Left colon (tissue), 1 donor: ENCODE measurements around the genes CHST4, MARVELD3, ATXN1L and HP.

DNA sequence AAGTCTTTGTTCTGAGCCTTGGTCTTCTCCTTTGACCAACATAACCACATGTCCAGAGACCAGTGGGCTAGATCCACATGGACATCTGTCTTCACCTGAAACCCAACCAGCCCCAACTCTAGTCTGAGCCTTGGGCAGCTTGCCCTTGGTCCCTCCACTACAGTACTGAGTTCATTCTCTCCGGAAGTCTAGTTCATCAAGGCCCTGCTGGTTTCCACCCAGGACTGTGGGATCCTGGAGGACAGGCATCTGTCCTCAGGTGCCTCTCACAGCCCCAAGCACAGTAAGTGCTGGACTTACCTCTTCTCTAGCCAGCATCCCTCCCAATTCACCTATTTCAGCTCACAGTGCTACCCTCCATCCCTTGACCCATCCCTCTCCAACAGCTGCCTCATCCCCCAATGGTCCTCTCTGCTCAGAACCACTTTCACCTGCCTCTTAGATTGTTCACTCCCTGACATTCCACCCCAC lies 26.2 kb downstream of the TLE7 start:
- PRO-cap: no peak

DNA sequence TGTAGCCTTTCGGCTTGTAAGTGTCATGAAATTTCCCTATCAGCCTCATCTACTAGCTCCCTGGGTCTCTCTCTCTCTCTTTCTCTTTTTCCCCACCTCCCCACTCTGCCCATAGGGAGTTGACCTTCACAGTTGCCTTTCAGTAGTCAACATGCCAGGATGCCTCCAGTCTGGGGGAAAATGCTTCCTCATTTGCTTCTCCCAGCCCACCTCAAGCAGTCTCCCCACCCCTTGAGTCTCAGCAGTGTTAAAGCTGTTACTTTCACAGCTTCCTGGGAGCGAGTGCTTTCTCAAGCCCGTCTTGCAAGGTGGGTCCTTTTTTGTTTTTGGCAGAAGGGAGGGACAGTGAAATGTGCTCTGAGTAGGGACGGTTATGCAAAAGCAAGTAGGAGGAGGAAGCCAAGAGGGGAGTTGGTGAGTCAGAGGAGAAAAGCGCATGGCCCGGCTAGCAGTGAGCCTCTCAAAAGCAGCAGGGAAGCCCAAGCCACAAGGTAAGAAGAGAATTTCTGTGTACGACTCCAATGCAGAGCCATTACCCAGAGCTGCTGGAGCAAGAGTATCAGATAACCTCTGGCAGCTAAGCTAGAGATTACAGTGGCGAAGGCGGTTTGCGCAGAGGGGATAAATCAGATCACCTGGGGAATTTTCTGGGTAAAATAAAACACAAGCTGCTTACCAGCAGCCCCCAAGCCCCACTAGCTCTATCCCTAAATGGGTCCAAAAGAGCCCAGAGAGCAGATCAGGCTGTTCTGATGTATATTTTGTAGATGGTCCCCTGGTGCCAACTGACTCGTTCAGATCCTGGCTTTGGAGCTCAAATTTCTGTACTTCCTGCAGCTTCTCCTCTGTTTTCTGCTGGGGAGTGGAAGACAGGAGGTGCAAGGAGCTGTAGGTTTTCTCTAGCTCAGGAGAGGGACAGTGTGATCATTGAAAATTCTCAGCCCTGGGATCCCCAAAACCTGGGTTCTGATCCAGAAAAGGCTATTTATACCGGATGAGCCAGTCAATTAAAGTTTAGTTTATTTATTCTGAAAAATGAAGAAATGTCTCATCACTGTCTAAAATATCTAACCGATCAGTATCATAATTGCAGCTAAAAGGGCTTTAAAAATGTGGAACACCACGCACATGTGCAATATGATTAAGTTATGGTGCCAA lies at the start of gene CHST4:
TSS of gene CHST4 (plus strand) at position 422 of the 1,158 bp plus-strand sequence.
- PRO-cap: no peak

DNA sequence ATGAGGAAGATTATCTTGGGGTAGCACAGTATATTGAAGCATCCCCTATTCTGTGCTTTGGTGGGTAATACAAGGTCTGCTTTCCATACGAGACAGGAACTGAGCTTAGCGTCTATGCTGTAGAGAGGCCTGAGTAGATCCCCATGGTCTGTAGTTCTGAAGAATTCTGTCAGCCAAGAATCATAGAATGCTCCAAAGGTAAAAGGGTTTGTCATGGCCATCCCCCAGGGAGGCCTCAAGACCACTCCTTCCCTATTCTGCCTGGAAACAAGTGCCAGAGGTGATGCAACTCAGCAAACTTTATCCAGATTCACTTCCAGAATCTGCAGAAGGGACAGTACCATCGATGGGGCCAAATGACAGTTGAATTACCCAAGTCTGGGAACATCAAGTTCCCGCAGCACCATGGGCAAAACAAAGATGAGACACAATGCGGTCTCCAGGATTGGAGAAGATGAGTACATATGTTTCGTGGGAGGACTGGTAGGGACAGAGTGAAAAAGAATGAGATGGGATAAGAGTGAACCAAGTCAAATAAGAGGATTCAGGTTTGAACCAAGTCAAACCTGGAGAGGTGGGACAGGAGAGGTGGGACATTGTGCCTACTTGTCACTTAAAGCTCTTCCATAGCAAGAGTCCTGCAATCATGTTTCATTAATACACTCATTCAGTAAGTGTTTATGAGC lies 13.7 kb upstream of the TAT start:
- PRO-cap: no peak

DNA sequence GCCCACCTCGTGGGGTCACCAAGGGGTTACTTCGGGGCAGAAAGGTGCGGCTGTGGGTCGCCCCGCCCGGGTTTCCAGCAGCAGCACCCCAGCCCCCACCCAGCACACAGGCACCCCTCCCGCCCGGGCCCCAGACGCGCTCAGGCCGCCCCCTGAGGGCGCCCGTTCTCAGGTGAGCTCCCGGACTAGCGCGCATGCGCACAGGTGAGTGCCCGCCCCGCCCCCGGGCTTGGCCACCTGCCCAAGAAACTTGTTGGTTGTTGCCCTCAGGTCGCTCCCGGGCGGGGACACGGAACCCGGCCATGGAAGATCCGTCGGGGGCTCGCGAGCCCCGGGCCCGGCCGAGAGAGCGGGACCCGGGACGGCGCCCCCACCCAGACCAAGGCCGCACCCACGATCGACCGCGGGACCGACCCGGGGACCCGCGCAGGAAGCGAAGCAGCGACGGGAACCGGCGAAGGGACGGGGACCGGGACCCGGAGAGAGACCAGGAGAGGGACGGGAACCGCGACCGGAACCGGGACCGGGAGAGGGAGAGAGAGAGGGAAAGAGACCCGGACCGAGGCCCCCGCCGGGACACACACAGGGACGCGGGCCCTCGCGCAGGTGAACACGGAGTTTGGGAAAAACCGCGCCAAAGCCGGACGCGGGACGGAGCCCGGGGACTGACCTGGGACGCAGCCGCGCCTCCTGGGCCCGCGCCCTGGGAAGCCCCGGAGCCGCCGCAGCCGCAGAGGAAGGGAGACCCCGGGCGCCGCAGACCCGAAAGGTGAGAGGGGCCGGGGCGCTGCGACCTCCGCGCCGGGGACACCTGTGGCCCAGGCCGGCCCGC lies at the start of gene MARVELD3:
TSS of gene MARVELD3 (plus strand) at position 257 of the 832 bp plus-strand sequence.
- PRO-cap: unidirectional peak, plus-strand start at position 257 of the sequence

DNA sequence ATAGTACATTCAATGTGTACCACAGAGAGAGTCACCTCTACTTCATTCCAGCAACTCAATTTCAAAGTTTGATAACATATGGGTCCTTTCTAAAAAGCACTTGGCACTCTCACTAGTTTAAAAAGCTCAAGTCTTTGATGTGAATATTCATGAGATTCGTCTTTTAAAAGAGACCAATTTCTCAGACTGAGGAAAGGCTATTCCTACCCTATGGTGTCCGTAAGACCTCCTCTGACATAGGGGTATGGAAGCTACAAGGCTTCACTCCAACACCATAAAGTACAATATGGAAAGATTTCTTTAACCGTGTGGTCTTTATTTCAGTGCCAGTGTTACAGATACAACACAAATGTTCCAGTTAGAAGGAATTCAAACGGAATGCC lies 7.1 kb upstream of the PHLPP2 start:
- PRO-cap: no peak

GRCh38 chr16:71753361-71753958 lies 29.0 kb upstream of the PHLPP2 start:
- PRO-cap: no peak

GRCh38 chr16:71845701-71846112 lies at the start of gene ATXN1L:
TSS of gene ATXN1L (plus strand) at chr16:71845976.
- PRO-cap: bidirectional peak, plus-strand start at chr16:71846006, minus-strand start at chr16:71845907

DNA sequence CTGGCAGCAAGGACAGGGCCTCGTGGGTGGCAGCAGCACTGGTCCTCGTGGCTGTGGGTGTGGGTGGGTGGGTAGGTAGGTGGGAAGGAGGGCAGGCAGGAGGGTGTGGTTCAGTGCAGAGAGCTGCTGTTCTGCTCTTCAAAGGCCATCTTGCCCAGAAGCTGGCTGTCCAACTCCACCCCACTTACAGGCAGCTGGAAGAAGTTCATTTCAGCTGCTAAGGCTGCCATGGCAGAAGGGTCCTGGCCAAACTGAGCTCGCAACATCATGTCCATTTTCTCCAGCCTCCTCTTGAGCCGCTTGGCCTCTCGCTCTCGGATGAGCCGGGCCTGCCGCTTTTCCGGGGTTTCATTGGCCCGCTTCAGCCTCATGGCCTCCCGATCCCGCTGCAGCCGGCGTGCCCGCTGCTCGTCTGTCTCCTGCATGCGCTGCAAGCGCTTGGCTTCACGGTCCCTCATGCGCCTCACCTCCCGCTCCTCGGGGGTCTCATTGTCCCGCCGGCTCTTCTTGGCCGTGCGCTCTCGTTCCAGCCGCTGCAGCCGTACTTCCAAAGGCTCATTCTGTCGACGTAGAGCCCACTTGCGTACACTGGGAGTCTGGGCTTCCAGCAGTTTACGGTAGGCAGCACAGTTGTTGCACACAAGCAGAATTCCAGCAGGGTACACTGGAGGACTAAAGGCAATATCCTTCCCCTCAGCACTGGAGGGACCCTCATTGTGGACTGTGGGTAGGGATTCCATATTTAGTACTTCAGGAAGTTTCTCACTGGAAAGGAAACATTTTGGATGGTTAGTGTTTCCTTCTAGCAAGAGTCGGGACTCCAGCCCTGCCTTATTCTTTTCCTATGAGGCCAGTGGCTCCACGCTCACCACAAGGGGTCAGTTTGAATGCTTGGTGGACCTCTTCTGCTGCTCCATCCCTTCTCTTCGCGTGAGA lies 14.4 kb downstream of the ATXN1L start:
- PRO-cap: no peak

DNA sequence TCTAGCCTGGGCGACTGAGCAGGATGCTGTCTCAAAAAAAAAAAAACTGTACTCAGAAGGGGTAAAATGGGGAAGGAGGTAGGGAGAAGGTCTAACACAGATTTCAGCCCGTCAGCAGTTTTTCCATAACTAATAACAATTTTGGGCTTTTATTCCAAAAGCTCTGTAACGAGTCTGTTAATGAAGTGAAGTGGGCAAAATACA lies 10.8 kb downstream of the ZNF821 start:
- PRO-cap: no peak

DNA sequence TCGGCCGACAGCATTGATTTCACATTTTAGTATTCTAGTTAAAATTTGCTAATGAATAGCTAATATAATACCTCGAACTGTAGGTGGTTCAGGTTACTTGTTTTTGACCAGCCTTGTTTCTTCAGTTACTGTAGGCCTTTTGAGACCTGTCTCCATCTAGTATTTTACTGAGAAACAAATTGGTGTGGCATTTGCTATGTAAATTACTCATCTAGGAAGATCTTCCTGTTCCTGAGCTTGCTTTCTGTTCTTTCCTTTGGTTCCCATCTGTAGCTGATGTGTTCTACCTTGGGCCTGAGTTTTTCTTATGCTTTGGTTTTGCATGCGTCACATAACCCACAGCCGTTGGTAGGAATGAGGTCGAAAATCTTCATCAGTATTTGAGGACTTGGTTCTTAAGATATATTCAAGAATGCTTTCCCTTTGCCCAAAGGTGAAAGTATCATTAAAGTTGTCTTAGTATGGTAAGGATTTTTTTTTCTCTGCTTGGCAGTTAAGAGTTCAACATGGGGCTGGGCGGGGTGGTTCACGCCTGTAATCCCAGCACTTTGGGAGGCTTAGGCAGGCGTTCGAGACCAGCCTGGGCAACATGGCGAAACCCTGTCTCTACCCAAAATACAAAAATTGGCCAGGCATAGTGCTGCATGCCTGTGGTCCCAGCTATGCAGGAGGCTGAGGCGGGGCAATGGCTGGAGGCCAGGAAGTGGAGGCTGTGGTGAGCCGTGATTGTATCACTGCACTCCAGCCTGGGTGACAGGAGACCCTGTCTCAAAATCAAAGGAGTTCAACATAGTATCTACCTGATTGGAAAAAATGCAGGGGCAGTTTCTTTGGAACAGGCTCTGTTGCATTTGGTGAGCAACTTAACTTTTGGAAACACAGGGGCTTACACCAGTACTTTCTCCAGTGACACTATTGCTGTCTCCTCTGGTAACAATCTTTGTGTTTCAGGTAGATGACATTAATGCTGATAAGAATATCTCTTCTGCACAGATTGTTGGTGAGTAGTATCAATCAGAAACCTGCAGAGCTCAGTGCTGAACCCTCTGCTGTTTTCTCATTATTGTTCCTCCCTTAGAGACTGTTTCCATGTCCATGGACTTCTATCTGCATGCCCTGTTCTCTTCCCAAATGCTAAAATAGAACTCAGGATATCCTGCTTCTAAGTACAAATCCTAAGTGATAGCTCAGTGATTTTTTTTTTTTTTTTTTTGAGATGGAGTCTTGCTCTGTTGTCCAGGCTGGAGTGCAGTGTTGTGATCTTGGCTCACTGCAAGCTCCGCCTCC lies 28.9 kb downstream of the IST1 start:
- PRO-cap: no peak

GRCh38 chr16:72013025-72013747 lies 4.6 kb downstream of the DHODH start:
- PRO-cap: no peak

DNA sequence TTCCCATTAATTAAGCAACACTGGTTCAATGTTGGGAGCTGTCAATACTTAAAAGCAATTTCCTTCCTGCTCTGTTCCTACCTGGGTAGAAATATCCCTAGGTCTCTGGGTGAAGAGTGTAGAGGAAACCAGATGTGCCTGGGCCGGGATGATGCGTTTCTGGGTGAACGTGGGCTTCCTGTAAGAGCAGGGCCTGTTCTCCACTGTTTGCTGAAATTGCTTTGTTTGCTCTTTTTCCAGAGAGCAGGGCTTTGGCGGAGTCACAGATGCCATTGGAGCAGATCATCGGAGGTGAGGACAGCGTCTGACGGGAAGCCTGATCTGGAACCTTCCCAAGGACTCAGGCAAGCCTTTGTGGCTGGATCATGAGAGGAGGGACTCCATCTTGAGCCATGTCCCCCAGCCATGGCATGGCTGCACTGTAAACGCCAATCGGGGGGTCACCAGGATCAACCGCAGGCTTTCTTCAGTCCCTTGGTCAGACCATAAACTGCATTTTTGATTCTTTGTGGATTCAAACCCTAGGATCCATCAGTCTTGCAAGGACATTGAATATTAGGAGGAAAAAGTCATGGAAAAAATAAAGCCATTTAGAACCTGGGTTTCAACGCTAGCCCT lies 15.5 kb downstream of the DHODH start:
- PRO-cap: no peak

GRCh38 chr16:72054240-72054877 lies at the start of gene HP:
TSS of gene HP (plus strand) at chr16:72054505.
- PRO-cap: no peak

- PRO-cap: no peak
Observed at GRCh38 chr16:72060329-72061121, 2.5 kb upstream of the HPR start.

DNA sequence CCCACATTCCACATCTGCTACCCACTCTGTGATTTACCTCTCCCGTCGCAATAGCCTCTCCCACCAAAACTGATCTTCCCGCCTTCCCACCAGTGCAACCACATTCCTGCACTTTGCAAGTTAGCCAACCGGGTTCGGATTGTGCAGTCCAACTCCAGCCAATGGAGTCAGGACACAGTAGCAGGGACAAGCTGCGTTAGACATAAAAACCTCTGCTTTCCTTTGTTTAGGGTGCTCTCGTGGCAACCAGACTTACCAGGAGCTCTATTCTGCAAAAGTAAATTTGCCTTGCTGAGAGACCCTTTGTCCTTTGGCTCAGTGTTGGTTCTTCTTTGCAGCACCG lies 1.4 kb downstream of the HPR start:
- PRO-cap: no peak

DNA sequence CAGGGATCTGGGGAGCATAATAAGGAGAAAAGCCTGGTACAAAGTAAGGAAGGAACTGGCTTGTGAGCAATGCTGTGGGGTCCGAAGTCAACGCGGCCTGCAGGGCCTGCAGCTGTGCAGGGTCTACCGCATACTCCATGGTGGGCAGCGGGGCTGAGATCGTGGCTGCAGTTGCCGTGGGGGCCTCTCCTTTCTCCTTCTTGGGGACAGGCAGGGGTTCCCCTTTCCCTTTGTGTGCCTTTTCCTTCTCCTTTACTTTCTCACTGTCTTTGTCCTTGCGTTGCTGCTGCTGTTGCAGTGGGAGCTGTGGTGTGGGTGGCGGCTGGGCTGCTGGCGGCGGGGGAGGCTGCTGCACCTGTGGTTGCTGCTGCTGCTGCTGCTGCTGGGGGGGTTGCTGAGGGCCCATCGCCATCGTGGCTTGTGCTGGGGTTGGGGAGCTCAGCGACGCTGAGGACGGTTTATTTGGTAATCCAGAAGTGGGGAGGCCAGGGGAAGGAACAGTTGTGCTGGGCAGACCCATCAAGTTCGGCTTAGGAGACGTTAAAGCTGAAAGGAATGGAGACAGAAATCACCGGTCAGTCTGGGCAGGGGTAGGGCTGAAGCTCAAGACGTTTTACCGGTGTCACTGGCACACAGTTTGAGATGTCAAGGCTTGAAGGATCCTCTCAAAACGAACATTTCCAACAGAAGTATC lies 259.5 kb downstream of the ZFHX3 start:
- PRO-cap: no peak

DNA sequence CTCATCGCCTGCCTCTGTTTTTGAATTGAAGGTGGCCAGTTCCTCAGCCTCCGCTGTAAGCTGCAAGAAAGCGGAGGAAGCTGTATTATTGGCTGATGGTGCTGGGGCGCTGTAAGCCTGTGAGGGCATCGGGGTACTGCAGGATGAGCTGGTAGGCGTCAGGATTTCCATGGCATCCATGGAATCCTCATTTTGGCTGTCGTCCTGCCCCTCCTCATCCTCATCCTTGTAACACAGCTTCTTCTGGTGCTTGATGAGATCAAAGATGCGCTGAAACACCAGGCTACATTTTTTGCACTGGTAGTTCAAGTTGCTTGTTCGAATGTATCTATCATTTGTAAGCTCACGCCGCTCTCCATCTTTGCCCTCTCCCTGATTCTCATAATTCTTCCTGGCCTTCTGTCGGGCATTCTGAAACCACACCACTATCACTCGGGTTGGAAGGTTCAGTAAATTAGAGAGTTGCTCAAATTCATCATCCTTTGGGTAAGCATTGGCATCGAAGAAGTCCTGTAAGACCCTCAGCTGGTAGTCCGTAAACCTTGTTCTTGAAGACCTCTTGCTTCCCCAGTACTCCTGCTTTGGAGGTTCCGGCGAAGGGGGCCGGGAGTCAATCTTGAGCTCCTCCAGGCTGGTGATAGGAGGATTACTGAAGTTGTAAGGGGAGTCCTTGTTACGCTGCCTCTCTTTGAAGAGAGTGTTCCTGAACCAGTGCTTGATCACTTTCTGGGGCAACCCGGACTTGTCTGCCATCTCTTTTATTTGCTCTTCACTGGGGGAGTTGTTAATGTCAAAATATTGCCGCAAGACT lies 252.3 kb downstream of the ZFHX3 start:
- PRO-cap: no peak

- PRO-cap: no peak
Observed at GRCh38 chr16:72850590-72850879, 197.4 kb downstream of the ZFHX3 start.

DNA sequence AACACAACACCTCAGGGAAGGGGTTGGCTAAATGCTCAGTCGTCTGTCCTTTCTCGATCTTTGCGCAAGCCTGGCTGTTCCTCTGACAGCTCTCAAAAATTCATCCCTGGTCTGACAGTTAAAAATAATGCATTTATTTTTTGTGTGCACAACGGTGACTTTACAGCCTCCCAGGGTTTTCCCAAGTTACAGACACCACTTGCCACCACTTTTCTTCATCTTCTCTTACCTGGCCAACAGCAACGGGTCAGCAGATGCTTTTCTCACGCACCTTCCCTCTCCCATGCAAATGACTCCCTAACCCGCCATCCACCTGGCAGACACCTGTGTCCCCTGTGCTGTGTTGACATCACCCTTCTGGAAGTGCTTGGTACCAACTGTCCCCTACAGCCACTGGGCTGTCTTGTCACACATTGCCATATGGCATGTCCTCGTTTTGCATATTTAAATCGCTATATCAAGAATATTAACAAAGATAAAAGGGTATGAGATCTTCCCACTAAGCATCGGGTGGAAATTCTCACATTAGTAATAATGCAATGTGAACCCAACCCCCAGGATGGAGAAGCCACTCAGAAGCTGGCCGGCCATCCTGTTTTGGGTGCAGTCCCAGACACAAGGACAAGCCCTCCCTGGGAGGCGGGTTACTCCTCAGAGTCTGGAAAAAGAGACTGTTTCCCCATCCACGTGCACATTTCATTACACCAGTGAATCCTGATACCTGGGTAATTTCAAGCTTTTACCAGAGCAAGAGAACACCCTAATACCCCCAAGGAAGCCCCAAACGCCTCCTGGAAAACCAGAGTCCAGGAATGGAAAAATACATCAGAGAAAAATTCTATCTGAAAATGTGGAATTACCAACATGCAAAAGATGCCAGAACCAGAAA lies 186.9 kb downstream of the ZFHX3 start:
- PRO-cap: no peak

DNA sequence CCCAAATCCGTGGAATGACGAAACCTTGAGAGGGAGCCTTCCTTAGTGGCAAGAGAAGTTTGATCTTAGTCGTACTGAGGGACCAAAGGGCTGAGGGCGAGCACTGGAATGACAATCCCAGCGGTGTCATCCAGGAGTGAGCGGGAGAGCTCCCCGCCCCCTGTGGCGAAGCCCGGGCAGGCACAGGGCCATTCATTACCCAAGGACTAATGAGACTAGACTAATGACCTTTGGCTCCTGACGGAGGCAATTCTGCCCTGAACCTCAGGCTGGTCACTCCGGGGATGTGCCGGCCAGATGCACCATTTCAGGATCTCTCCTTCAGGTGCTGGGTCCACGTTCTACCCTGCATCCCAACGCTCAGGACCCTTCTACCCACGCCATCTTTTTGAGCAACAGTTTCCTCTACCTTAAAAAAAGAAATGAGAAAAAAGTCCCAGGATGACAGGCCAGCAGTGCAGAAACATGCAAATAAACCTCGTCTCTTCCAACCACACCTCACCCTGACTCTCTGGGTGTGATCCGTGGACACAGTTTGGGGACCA lies 99.9 kb downstream of the ZFHX3 start:
- PRO-cap: no peak